H4 (cell line): ENCODE measurements around the gene SLC13A3.

DNA sequence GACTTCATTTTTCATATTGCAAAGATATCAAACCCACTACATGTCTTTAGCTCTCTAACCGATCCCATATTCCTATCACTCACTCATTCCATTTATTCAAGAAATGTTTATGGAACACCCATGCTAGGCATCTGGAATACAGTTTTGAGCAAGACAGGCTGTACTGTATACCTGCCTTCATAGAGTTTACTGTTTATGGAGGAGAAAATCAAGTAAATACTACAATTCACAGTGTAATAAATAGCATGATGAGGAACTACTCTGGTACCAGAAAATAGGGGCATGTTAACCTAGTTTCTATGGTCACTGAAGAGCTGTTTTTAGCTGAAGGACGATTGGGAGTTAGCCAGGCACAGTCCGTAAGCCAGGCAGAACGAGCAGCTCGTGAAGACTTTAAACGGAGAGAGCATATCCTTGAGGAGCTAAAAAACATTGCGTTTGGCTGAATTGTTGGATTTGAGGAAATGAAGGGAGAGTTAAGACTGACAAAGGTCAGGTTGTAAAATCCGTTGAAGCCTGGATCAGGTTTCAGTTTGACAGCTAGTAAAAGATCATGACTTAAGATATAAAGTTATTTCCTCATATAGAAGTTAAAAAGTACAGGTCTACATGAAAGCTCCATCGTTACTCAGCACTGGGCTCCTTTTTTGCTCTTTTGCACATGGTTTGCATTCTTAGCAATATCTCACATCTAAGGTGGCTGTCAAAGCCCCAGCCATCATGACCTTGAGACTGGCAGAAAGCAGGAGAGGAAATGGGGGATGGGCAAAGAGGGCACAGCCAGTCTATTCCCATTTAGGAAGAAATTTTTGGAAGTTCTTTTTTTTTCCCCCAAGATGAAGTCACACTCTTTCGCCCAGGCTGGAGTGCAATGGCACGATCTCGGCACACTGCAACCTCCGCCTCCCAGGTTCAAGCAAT is 2.8 kb downstream of the DBNDD2 start:
- RAMPAGE, long total RNA = no peak

DNA sequence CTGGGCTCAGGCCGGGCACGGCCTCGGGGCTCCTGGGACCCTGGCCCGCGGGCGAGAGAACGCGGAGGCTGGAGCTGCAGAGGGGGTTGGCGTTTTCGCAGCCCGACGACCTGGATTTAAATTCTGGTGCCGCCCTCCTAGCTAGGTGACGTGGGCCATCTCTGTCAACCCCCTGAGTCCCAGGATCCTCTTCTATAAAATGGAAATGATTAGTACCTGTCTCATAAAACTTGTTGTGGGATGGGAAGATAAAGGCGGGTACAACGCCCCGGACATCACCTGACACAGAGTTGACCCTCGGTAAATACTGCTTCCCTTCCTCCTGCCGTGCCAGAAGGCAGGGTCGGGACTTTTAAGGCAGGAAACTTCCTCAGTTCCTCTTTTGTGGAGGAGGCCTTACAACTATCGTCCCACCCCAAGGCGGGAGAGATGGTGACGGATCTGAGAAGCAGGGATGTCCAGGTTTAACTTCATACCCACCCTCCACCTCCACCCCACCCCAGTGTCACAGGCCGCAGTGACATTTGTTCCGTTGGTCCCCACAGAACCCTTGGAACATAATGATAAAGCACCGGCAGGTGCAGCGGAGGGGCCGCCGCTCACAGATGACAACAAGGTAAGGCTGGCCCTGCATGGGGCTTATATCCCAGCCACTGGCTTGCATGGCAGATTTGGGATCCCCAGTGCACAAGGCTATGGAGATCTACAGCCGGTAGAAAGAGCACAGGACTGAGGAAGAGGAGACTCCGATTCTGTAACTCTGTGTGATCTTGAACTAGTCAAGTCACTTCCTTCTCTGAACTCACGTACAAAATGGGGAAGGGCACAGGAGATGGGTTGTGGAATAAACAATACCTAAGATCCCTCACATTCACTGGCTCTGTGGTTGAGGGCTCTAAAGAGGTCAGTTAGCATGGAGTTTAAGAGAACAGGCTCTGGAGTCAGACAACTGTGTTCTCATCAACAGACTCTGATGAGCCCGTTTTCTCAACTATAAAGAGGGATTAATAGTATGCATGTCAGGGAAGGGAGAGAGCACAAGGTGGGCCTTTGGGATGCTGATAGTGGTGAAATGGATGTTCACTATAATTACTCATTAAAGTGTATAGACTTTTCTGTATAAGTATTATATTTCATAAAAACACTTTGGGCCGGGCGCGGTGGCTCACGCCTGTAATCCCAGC is 770 bp downstream of the DNTTIP1 start:
- RAMPAGE, long total RNA = no peak

DNA sequence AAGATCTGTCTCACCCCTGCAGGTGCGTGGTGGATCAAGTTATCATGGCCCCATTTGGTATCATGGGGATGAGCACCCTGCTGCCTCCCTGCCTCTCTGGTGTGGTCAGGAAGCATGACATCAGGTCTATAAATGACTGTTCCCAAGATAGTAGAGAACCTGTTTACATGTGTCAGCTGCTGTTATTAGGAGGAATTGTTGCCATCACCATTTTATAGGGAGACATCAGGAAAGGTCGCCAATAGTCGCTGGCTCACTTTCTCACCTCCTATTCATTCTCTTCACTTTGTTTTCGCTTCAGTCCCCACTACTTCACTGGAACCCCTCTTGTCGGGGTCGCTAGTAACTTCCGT is 4.7 kb downstream of the DNTTIP1 start:
- RAMPAGE, long total RNA = no peak

DNA sequence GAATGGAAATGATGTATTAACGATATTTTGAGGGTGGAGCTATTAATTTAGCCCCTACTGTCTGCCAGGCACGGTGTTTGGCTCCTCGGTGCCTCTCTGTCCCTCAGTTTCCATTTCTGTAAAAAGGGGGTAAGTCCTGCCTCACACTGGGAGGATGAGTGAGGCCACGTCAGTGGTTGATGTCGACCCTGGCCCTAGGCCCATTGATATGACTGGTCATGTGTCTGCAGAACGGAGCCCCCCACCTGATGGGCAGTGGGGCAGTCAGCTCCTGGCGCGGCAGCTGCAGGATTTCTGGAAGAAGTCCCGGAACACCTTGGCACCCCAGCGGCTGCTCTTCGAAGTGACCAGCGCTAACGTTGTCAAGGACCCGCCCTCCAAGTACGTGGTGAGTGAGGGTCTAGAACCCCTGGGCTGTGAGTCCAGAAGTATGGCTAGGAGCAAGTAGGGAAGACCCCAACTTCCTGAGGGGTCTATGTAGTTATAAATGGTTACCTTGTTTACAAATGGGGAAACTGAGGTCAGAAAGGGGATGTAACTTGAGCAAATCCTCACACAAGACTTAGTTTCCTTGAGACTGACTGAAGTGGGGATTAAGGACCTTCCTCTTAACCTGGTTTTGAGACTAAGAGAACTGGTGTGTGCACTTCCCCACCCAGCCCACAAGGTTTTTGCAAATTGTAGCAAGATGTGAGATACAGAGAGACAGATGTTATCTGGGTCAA is 1.3 kb downstream of the SNX21 start:
- RAMPAGE, long total RNA = no peak

DNA sequence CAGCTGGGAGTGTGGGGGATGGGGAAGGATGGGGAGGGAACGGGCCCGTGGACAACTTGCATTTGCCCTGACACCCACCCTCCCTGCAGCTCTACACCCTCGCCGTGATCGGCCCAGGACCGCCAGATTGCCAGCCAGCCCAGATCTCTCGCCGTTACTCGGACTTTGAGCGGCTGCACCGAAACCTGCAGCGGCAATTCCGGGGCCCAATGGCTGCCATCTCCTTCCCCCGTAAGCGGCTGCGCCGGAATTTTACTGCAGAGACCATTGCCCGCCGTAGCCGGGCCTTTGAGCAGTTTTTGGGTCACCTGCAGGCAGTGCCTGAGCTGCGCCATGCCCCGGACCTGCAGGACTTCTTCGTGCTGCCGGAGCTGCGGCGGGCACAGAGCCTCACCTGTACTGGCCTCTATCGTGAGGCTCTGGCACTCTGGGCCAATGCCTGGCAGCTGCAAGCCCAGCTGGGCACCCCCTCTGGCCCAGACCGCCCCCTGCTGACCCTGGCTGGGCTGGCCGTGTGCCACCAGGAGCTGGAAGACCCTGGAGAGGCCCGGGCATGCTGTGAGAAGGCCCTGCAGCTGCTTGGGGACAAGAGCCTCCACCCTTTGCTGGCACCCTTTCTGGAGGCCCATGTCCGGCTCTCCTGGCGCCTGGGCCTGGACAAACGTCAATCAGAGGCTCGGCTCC is 7.1 kb downstream of the SNX21 start:
- RAMPAGE, long total RNA = no peak

GRCh38 chr20:45892635-45893635 is 1.8 kb downstream of the CTSA start:
- RAMPAGE, long total RNA = no peak

DNA sequence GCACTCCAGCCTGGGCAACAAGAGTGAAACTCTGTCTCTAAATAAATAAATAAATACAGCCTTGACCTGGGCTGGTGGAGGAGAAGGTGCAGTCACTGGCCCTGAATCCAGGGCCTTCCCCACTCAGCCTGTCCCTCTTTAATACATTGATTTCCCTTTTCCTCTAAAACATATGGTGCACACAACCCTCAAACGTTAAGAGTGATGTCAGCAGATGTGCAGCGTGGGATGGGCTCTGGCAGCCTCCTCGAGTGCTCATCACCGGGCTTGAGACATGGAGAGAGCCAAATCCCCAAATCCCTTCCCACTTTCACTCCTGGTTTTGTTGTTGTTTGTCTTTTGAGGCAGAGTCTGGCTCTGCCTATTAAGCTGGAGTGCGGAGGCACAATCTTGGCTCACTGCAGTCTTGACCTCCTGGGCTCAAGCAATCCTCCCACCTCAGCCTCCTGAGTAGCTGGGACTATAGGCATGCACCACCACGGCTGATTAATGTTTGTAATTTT is 5.8 kb upstream of the PLTP start:
- RAMPAGE, long total RNA = no peak

- RAMPAGE, long total RNA = no peak
Measured at GRCh38 chr20:46021309-46022423, 7.3 kb upstream of the SLC12A5 start.

DNA sequence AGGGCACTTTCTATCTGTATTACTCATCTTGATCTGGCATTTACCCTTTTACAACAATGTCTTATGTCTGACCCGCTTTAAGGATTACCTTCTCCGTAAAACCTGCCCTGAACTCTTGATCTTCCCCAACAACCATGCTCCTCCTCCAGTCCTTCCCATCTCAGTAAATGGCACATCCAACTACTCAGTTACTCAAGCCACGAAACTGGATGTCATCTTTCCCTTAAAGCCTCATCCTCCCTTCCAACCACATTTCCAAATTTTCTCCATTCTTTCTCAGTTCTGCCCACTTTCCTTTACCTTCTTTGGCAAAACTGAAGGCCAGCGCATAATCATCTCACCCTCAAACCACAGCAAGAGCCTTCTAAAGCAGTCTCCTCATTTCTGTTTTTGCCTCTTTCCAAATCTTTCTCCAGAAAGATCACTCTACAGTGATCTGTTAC is 17.9 kb downstream of the NCOA5 start:
- RAMPAGE, long total RNA = no peak

GRCh38 chr20:46355529-46356428 is 8.4 kb downstream of the SLC35C2 start:
- RAMPAGE, long total RNA = no peak

DNA sequence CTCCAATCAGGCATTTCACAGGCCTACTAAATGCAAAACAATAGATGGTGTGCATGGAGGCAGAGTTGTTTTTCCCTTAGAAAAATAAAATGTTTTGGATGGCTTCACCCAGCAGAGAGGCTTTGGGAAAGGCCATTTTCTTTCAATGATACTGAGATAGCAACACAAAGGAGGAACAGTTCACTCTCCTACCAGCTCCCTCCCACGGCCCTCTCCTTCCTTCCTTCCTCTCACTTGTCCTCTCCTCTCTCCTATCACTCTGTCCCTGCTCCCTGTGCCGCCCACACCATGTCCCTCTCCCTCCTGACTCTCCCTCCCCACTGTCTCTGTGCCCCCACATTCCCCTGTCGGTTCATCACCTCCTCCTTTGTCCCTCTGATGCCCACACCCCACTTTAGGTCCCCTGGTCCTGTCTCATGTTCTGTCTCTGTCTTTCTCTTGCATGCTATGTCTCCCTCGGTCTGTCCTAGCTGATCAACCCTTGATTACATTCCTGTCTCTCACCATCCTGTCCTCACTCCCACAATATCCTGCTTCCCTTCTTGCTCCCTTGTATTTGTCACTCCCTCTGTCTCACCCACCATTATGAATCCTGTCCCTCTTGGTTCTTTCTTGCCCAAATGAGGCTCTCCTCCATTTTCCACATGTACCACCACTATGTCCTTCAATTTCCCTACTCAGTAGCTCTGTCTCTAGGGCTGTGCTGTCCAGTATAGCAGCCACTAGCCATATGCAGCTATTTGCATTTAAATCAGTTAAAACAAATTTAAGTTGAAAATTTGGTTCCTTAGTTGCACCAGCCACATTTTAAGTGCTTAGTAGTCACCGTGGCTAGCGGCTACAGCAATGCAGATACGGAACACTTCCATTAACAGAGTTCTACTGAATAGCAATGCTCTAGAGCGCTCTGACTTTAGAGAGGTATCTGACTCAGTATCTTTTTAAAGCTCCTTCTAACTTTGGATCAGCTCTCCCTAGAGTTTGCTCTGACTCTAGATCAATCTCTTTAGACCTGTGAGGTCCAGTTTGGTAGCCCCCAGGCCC is 12.2 kb upstream of the SLC35C2 start:
- RAMPAGE, long total RNA = no peak

DNA sequence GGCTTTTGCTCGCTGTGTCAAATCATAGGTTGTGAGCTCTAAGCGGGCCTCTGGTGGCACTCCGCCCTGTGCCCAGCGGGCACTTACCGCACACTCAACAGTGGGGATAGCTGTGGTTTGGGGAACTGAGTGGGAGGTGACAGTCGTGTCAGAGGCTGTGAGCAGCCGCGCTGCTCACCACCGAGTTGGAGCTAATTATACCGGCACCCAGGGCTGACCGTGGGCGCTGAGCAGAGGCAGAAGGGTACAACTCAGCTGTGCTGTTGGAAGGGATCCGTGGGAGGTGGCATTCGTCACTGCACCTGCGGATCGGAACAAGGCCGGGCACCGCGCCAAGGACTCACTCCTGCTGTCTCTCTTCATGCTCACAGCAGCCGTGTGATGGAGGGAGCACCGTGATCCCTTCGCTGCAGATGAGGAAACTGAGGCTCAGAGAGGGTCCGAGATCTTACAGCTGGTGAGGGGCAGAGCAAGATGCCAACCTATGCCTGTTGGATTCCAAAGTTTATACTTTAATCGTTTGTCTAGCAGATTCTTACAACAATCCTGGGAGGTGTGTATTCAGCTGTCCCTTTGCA is 611 bp upstream of the ELMO2 start:
- RAMPAGE, long total RNA = no peak

DNA sequence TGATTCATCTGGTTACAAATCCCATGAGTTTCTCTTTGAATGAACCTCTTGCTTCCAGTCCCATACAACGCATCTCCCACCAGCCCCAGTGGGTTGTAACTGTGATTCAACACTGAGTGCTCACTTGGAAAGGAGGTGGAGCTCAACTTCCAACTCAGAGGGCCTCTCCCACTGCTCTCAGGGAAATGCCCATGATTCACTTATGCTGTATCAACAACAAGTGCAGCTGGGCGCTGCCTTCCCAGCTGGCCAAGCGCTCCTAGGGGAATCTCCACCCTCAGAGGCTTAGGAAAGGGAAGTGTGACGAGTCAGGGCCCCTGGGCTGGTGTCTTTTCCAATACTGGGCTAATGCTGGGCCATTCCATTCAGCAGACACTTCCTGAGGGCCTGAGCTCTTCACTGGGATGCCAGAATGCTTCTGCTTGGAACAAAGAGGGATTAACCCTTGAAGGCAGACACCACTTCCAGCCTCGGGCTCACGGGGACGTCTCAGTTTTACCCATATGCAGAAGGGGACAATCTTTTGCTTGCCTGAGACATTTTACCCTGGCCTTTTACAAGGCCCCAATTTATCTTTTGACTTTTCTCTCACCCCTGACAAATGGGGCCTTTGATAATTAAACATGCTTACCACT is 8.1 kb upstream of the OCSTAMP start:
- RAMPAGE, long total RNA = no peak

- RAMPAGE, long total RNA = no peak
Measured at GRCh38 chr20:46651029-46651803, at the start of gene SLC13A3. TSS of gene SLC13A3 (minus strand) at chr20:46651459.

- RAMPAGE, long total RNA = no peak
Measured at GRCh38 chr20:46687710-46688129, 1.5 kb downstream of the TP53RK start.

DNA sequence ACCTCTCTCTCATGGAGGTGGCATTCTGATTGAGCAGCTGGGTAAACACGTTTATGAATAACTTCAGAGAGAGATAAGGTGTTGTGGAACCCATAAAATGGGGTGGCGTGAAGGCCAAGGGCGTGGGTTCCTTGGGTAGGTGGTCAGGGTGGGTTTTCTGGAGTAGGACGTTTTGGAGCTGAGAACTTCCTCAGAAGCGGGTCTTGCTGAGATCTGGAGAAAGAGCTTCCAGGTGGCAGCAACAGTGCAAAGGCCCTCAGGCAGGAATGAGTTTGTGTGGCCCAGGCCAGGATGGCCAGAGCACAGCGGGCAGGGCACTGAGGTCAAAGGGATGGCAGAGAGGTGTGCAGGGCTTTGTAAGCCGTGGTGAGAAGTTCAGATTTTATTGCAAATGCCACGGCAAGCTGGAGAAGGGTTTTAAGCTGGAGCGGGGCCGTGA is 993 bp downstream of the SLC2A10 start:
- RAMPAGE, long total RNA = no peak

DNA sequence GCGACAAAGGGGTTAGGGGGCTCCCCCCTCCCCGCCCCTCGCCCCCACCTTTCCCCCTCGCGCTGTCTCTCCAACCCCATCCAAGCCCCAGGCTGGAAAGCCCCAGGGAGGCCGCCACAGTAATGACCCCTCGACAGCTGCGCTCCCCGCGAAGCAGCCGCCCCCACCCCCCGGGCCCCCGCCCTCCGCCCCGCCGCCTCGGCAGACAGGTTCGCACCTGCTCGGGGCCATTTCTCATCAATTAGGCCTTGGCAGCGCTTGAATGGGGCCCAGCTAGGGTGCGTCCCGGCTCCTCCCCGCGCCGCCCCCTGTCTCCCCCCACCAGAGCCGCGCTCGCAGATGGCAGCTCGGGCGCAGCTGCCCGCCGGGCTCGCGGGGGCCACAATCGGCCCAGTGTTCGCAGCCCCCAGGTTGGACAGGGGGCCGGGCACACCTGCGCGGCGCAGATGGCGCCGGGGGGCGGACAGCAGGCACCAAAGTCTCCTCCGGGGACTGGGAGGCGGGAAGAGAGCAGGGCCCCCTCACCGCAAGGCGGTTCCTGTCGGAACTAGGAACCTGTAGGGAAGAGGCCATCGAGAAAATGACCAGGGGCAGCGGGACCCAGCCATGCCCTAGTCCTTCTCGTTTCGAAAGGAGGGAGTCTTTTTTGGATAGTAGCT is 83.3 kb upstream of the EYA2 start:
- RAMPAGE, long total RNA = no peak

DNA sequence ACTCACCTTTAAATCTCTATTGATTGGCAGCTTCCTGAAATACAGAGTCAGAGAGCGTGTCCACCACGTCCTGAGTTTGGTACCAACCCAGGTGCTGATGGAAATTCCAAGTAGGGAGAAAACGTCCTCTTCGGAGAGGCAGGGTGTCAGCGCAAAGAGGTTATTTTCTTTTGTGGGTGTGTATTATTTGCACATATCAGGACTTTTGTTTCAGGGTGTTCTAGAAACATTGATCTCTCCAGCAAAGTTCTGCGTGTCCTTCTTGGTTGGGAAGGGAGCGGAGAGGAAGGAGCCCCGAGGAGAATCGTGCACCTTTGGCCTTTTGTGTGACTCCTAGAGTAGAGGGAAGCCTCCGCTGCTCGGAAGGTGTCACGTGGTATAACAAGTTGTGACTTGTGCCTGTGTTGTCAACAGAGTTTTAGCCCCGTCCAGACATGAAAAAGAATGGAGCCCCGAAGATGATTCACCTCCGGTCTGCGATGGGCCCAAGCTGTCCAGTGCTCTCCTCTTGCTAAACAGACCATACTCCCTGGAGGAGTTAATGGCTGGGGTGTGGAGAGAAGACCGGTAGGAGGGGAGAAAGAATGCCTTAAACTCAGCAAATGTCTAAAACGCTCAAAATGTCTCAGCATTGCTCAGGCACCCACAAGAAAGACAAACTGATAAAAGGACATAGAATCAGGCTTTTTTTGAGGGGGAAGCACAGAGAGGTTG is 6.9 kb downstream of the EYA2 start:
- RAMPAGE, long total RNA = no peak

DNA sequence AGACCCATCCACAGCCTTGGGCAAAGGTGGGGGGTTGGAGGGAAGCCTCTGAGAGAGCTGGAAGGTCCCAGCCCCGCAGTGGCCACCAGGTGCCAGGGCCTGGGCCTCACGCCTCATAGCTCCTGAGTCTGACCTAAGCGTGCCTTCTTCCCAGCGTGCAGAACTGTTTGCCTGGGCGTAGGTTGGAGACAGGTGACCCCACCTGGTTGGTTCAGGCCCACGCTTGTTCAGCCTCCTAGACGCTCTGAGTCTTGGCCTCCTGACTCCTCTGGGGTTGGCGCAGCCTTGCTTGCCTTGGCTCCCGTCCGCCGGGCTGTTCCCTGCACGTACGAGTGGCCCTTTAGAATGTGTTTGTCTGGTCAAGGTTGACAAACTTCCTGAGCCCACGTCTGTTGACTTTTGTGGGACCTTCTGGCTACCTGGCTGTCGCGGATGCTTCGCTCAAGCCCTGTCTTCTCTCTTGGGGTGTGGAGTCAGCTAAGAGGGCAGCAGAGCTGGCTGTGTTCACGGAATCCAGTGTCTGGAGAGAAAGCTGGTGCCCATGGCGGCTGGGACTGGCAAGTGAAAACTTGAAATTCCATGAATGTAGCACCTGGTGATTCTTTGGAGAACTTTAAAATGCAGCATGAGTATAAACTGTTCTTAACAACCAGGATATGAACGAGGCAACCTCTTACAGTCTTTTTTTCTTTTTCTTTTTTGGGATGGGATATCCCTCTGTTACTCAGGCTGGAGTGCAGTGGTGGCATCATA is 71.0 kb downstream of the EYA2 start:
- RAMPAGE, long total RNA = no peak

GRCh38 chr20:47118593-47118964 is 223.9 kb downstream of the EYA2 start:
- RAMPAGE, long total RNA = no peak